Frontal cortex (tissue), 2 donors: Measurements from ENCODE around the gene SMURF1.

DNA sequence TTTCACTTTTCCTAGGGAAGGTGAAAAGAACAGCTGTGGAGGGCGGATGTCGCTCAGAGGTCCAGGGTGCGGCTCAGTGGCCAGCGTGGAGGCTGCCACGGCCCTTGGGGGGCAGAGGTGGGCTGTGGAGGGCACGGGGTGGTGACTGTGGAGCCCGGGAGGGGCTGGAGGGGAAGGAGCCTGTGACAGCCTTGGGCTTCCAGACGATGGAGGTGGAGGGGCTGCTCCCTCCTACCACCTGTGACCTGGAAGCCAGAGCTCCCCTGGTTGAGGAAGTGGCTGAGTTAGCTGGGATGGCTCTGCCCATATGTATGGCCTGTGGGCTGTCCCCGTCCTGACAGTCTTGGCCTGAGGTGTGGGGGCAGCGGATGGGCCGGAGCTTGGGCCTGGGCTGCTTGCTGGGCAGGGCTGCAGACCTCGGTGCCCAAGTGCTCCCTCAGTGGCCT is 3.7 kb downstream of the BRI3 start:
- RAMPAGE, long total RNA = no peak

GRCh38 chr7:98289110-98289854 is 7.8 kb downstream of the BRI3 start:
- RAMPAGE, long total RNA = no peak

GRCh38 chr7:98291640-98292109 is 10.2 kb downstream of the BRI3 start:
- RAMPAGE, long total RNA = no peak

DNA sequence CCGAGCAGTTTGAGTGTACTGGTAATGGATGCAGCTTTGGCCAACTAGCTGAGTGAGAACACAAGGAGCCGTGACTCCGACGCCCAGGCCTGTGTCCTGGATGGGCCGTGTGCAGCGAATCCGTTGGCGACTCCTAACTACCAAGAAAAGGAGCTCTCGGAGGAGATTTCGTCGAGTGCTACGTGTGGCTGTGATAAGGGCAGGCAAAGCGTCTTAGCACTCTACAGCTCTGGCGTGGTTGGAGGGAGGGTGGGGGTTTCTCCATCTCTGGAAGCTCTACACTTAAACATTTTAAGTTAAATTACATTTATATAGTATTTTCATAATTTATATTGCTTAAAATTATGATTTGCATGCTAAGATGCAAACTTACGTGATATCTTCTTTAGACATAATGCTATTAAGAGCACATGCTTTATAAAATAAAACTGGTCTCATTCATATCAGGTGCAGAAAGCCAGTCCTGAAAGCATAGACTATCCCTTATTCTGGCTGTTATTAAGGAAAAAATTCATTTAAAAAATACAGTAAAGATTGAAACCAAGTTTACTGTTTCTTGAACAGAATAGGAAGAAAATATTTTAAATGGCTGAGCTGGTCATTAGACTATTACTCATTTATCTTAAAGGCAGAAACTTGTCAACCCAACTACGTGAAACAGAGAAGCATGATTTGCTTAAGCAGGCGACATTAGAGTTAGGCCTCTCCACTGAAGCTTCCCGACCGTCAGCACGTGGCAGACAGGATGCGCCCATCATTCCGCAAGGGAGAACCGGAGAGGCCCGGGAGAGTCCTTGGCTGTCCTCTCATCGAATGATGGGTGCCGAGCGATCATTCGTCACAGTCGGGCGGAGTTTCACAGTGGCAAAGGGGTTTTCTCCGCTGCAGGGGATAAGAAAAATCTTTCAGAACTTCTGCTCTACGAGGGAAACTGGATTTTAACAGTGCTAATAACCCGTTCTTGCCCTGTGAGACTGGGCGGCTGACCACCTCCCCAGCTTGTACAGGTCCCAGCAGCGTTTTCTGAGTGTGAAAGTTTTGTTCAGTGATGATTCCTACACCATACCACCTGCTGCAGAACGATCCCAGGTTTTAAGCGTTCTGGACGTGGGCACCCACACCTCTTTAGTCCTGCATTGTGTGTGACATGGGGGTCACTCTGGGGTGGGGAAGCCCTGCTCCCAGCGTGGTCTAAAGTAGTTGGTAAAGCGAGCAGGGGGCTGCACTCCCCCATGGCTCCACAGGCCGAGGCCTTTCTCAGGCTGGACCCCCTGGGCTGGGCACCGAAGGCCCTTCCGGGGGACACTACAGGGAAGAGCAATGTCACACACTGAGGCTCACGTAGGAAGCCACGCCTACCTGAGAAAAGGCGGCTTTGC is 11.7 kb downstream of the BRI3 start:
- RAMPAGE, long total RNA = no peak

DNA sequence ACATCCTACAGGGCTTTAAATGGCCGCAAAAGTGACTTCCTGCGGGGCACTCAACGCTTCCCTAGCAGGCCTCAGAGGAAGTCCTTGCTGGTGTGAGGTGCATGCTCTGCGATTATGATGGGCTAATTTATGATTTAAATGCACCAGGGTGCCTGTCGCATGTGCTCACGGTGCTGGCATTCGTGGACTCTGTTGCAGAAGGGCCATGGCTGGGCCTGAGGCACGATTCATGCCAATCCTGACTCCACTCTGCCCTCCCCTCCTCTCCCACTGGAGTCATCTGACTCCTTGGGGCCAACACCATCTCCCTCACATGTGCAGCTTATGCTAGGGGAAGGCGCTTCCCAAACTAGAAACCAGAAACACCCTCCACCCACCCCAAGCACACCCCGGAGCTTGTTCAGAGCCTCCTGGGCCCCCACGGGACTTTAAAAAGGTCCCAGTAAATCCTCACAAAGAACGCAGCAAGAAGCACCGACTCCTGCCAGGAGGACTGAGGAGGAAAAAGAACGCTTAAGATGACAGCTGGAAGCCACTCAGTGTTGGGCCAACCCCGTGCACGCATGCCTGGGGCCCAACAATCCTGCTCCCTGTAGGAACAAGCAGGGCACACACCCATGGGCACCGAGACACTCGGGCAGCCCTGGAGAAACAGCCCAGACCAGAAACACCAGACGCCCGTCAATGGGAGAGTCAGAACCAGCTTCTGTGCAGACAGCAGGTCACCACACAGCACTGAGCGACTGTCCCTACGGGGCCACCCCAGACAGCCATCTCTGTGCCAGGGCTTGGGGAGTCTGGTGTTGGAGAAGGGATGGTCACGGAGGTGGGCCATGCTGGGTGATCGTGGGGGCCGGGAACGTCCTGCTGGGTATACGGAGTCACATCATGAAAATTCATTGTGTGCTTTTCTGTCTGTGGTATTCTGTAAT is 14.2 kb downstream of the BRI3 start:
- RAMPAGE, long total RNA = no peak

GRCh38 chr7:98315279-98315695 is 33.8 kb downstream of the BRI3 start:
- RAMPAGE, long total RNA = no peak

- RAMPAGE, long total RNA = no peak
Observed at GRCh38 chr7:98917342-98917929, 39.1 kb downstream of the TRRAP start.

DNA sequence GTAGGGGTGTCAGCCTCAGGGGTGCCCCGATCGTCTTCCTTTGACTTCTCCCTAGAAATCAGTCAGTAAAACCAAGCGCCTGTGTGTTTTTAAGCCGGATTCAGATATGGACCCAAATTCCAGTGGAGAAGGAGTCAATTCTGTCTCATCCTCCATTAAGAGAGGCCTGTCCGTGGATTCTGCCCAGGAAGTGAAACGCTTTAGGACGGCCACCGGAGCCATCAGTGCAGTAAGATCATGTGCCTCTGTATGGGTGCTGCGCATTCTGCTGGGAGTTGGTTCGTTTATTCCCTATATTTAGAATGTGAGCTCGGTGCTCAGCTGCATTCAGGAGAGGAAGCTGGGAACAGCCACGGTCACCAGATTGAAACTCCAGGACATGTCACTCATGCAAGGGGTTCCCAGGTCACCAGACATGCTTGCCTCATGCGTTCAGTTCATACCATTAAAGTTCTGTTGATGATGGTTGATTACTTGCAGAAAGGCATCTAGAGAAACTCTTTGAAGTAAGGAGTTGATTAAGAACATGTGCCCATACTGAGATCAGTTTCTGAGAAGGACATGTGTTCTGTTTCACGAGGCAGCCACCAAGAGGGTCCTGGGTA is 78.1 kb downstream of the TRRAP start:
- RAMPAGE, long total RNA = no peak

DNA sequence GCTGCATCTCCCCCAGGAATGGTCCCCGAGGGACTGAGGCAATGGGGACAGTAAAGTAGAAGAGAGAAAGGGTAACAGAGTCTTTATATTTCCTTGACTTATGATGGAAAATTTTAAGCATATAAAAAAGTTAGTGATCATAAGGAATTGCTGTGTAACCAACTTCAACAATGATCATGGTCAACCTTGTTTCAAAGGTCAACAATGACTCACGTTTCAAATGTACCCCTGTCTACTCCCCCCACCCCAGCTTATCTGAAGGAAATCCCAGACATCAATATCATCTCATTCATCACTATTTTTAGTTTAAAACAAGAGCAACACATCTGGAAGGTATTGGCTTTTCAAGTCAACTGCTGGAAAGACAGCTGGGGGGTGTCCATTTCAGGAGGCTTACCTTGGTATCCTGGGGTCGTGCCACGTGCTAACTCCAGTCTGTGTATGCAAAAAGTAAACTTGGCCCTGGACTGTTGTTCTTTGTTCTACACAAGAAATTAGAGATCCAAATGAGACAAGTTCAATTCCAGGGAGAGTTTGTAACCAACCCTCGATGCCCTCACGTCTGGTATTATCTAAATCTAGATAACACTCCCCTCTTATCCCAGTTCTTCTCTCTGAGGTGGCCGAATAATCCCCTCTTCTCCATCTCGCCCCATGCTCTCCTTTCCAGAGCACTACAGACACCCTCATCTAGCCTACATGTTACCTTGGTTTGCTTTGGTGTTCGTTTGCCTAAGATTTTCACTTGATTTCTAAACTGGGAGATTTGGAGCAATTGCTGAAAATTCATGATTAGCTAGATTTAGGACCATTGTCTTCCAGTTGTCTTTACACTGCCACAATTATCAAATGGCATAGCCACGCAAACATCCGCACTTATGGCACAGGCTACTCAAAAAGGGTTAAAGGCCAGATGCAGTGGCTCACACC is 92.7 kb downstream of the SMURF1 start:
- RAMPAGE, long total RNA = no peak

GRCh38 chr7:99124279-99124558 is 19.7 kb downstream of the SMURF1 start:
- RAMPAGE, long total RNA = no peak

DNA sequence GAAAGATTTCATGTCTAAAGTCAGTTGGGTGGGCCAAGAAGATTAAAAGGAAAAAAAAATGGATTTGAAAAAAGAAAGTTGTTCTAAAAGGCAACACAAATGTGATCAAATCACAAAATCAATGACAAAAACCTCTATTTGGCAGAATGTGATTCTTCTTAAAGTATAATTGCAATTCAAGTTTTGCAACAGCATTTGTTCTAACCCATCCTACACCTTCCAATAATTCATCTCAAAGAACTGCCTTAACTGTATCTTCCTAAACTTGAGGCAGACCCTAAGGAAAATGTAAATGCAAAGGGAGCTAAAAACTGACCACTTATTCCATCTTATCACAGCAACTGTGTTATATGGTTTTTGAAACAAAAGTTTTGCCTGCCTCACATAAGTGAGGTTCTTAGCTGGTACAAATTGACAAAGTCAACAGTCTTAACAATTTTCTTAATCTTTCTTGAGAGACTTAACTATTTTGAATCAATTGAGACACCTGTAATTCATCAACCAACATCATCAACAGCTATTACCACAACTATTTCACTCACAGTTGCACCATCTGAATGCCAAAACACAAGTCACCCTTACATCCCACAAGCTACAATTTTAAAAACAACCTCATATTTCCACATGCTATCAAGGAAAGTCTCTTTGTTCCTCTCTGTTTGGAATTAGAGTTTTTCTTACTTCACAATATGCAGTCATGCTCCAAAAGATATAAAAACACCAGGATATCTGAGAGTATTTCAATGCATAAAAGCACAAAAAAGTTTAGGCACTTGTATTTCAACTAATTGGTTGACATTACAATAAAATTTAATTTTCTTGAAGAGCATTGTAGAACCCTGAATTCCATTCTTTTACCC is 5.0 kb downstream of the SMURF1 start:
- RAMPAGE, long total RNA = no peak

DNA sequence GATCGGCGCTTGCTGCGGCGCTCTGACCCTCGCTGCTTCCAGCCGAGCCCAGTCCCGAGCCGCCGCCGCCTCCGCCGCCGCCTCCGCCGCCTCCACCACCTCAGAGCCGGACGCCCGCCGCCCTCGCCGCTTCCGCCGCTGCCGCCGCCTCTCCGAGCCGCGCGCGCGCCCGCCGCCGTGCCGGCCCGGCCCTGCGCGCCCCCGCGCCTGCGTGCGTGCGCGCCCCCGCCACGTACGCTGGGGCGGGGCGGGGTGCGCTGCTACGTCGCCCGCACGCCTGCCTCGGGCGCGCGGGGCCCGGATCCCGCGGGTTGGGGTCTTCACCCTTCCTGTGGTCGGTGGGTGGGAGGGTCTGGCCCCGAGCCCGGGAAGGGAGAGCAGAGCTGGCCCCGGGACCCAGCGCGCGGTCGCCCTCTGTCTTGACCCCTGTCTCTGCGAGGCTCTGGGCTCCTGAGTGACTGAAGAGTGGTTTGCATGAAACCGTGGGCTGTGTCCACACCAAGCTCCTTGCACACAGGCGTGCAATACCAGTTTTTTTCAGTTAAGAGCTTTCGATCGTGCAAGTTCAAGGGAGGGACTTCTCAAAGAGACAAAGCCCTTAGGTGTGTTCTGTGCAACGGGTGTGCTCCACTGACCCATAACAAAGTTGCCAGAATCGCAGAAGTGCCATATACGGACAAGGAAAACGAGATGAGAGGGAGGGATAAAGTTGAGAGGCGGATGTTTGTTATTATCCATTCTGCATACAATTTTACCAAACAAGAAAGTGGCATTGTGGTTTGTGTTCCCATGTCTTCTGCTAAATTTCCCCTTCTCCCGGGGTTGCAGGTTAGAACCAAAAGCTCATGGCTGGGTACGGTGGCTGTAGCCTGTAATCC is at the start of gene SMURF1:
Gene SMURF1, minus strand, starts transcription at position 151 of the 878 bp plus-strand sequence.
- RAMPAGE, long total RNA = no peak

DNA sequence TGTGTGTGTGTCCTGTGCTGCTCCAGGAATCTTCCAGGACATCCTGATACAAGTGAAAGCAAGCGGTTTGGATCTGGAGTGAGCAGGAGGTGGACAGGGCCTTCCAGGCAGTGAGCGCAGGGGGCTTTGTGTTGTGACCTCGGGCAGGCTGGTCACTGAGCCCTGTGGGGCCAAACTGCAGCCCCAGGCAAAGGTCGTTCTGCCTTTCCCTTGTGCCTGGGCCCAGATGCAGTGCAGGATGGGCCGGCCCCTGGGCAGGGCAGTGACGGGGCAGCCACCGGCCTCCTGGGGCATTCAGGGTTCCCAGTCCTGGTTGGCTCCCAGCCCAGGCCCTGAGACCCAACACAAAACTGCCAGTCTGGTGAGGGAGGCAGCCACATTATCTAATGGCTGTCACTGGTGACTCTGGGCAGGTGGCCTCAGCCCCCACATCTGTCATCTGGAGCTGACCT is 7.1 kb downstream of the ARPC1B start:
- RAMPAGE, long total RNA = no peak

DNA sequence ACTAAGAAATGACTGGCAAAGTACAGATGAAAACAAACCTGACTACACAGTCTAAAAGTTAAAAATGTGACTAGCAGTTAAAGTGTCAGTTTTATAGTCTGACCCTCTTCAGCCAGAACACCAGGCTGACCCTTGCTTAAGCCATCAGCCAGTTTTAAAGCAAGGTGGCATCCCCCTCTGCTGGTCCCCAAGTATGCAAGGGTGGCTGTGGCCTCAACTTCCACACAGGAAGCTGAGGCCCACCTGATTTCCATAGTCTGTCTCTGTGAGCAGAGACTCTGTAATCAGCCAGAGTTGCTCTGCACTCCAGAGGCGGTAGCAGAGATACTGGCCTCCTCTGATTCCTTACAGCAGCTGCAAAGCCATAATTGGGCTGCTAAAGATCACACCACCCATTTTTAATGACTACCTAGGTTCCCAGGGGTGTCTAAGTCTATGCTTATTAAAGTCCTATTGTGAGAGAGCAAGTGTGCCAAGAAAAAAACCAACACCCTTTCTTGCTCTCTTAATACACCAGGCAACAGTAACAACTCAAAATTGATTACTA is 1.9 kb downstream of the PDAP1 start:
- RAMPAGE, long total RNA = no peak

DNA sequence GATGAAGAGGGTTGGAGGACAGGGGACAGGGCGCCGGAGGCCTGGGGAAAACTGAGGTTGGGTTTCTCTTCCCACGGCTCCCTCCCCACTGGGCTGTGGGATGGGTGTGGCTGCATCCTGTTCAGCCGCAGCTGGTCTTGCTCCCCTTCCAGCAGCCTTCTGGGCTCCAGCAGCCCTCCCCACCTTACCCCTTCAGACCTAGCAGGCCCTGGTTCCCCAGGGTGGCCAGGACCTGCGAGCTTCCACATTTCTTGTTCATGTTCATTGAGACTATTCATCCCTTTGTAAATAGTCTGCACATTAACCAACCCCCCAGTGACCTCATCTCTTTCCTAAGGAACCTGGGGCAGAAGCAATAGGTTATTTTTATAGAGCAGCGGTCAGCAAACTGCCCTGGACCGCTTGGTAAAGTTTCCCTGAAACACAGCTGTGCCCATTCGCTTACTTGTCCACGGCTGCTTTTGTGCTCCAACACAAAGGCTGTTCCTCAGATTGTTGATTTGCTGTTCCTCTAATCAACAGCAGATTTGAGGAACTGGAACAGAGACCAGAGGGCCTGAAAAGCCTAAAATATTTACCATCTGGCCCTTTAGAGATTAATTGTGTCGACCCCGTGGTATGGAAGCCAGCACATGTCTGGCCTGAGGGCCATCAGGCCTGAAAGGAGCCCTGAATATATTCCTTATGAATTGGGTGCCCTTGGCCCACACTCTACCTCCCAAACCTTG is 6.3 kb downstream of the ZNF789 start:
- RAMPAGE, long total RNA = no peak

DNA sequence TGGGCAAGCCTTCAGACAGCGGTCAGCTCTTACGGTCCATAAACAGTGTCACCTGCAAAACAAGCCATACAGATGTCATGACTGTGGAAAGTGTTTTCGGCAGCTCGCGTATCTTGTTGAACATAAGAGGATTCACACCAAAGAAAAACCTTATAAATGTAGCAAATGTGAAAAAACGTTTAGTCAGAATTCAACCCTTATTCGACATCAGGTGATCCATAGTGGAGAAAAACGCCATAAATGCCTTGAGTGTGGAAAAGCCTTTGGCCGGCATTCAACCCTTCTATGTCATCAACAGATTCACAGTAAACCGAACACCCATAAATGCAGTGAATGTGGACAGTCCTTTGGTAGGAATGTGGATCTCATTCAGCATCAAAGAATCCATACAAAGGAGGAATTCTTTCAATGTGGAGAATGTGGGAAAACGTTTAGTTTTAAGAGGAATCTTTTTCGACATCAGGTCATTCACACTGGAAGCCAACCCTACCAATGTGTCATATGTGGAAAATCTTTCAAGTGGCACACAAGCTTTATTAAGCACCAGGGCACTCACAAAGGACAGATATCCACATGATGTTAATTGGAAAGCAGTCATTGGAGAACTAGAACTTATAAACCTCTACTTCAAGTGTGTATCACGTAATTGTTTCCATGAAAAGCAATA is 13.0 kb downstream of the ZNF394 start:
- RAMPAGE, long total RNA = no peak

GRCh38 chr7:99562636-99563351 is 4.4 kb downstream of the ZNF655 start:
- RAMPAGE, long total RNA = no peak

DNA sequence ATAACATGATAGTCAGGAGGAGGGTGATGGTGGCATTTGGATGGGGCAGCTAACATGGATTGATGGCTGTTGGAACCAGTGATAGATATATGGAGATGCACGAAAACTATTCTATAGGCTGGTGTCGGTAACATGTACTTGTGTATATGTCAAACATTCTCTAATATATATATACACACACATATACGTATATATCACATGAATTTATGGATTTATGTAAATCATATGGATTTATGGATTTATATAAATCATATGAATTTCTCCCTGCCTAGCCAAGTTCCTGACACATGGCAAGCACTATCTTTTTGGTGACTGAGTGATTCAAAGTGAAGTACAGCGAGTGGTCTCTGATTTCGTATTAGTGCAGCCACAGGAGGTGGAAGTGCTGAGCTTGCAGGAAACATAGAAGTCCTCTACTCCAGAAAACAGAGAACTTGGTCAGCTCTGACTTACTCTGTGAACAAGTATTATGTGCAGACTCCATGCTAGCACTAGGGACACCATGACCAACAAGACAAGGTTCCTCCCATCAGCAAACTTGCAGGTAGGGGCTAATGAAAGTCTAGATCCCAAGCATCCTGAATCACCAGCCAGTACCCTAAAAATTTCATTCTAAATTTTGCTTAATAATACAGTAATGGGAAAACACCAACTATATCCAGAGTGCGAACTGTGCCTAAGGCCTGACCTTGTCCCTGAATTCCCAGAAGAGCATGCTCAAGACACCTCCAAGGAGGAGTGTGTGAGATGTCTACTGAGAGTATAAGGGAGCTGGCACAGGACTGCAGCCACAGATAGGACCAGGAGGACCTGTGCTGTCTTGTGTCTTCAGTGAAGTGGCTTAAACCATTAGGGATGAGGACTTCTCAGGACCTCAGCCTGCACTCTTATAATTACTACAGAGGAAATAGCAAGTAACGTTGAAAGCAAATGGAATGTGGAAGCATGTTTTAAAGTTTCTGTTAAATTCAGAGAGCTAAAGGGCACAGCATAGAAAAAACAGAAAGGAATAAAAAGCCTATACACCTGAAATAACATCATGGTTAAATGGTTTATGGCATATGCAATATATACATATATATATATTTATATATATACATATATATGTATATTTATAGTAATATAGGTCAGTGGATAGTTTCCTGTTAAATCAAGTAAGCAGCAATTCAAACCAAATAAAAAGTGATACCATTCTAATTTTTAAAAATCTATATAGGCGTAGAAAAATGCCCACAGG is 28.3 kb downstream of the CYP3A5 start:
- RAMPAGE, long total RNA = no peak

DNA sequence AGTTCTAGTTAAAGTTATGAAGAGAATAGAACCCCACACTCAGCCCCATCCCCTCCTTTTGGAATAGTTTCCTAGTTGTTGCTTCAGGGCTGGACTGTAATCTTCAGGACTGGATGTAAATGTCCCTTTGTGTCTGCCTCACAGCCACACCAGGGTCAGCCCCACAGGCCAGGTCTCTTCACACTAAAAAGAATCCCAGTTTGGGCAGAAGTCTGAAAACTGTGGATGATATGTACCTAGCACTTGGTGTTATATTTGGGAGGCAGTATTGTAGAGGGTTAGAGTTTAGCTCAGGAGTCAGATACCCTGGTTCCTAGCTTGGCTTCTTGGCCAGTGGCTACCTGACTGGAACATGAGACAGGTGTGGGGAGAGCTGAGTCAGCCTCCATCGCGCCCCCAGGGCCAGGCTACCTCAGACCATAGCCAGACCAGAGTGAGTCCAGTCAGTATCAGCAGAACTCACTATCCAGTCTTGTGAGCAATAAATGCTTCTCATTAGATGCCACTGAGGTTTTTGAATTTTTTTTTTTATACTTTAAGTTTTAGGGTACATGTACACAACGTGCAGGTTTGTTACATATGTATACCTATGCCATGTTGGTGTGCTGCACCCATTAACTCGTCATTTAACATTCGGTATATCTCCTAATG is 26.1 kb downstream of the CYP3A5 start:
- RAMPAGE, long total RNA = no peak

GRCh38 chr7:99658419-99659324 is 21.1 kb downstream of the CYP3A5 start:
- RAMPAGE, long total RNA = no peak